Glomerular endothelial cell (primary cell): Measurements from ENCODE around the genes BCHE and ZBBX.

- RAMPAGE, long total RNA: no peak
These were observed 53.4 kb downstream of the PPM1L start for GRCh38 chr3:160809414-160809768.

GRCh38 chr3:160948555-160948849 is 156.6 kb downstream of the B3GALNT1 start:
- RAMPAGE, long total RNA: no peak

DNA sequence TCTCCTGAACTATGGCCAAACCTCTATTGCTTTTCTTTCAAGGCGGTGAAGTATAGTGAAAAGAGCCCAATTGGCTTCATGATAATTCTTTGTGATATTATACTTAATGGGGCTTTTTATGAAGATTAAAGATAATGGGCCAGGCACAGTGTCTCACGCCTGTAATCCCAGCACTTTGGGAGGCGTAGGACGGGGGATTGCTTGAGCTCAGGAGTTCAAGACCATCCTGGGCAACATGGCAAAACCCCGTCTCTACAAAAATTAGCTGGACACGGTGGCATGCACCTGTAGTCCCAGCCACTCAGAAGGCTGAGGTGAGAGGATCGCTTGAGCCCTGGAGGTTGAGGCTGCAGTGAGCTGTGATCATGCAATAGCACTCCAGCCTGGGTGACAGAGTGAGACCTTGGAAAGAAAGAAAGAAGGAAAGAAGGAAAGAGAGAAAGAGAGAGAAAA is 124.9 kb downstream of the B3GALNT1 start:
- RAMPAGE, long total RNA: no peak

- RAMPAGE, long total RNA: no peak
These were observed 9.7 kb downstream of the NMD3 start for GRCh38 chr3:161230608-161231447.

GRCh38 chr3:161231448-161231723 is 10.3 kb downstream of the NMD3 start:
- RAMPAGE, long total RNA: no peak

GRCh38 chr3:161600031-161600713 is 103.6 kb downstream of the OTOL1 start:
- RAMPAGE, long total RNA: no peak

DNA sequence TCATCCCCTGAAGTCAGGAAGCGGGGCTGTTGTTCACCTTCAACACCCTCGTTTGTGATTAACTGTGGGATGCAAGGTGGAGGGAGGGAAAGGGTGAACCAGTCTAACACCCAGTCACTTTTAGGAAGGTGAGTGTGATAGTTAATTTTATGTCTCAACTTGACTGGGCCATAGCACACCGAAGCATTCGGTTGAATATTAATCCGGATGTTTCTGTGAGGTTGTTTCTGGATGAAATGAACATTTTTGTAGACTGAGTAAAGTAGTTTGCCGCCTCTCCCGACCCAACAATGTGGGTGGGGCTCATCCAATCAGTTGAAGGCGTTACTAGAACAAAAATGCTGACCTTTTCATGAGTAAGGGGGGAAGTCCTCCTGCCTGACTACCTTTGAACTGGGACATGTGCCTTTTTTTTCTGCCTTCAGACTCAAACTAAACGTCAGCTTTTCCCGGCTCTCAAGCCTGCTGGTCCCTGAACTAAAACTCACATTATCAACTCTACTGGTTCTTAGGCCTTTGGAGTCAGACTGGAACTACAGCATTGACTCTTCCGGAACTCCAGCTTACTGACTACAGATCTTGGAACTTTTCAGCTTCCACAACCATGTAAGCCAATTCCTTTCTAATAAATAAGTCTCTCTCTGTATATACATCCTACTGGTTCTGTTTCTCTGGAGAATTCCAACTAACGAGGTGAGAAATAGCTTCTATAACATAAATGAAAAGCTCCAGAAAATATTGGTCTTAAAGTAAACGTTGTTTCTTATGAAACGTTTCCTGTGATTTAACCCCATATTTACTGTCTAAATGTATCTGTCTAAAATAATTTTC is 264.1 kb upstream of the SLITRK3 start:
- RAMPAGE, long total RNA: no peak

DNA sequence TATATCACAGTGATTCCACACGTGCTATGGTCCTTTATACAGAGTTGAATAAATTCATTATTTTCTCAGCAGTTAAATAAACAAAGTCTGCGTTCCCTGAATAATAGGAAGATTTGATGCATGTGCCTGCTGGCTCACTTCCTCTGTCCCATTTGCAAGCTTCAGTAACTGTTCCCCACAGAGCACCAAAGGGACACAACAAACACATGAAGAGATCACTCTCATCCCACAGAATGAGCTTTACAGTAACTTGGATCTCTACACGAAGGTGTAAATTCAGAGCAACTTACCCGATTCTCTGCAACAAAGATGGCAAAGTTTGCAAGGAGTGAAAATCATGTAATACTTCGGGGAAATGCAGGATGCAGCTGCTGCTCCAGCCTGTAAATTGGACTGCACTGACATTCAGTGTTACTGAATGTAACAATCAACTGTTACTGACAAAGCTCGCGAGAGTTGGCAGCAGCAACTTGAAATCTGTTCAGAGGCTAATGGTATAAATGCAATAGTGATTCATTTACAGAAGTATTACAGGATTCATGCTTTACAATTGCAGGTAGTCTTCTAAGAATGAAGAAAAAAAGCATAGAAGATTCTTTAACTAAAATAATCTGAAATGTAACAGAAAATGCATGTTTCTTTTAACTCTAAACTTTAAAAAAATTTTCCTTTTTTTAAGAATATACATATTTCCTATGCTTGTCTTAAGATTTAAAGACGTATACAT is at the start of gene BCHE:
Gene BCHE, minus strand, starts transcription at position 400 of the 727 bp plus-strand sequence.
- RAMPAGE, long total RNA: start-site peak on the minus strand centred at position 366 of the sequence, 79 bp wide, 157 and 218 reads in 2 replicates

- RAMPAGE, long total RNA: no peak
These were observed 80.6 kb upstream of the BCHE start for GRCh38 chr3:165917460-165918561.

GRCh38 chr3:166283698-166284366 is 446.6 kb upstream of the BCHE start:
- RAMPAGE, long total RNA: no peak

DNA sequence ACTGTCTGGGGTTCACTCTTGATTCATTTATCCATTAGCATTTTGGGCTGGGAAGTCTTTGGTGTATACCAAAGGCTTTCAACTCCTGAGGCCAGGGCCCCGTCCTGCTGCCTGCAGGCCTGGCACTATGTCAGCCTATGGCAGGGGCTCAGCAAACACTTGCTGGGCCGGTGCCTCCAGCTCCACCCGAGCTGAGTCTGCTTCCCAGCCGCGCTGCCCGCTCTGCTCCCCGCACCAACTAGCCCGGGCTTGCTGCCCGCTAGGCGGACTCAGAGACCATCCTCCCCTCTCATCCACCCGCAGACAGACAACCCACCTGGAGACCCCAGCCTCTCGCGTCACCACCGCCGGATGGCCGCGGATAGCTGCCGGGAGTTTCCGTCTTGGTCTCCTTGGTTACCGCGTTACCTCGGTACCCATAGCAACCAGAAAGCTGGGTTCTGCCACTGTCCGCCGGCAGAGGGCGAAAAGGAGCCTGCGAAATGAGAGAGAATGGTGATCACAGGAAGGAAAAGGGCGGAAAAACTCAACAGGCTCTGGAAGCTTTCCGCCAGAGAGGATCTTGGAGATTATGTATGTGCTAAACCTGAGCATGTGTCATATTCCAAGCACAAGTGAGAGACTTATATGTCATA is at the start of gene ZBBX:
Gene ZBBX, minus strand, starts transcription at position 367 of the 635 bp plus-strand sequence.
- RAMPAGE, long total RNA: no peak

- RAMPAGE, long total RNA: no peak
These were observed 72.4 kb downstream of the GOLIM4 start for GRCh38 chr3:168023398-168023710.

DNA sequence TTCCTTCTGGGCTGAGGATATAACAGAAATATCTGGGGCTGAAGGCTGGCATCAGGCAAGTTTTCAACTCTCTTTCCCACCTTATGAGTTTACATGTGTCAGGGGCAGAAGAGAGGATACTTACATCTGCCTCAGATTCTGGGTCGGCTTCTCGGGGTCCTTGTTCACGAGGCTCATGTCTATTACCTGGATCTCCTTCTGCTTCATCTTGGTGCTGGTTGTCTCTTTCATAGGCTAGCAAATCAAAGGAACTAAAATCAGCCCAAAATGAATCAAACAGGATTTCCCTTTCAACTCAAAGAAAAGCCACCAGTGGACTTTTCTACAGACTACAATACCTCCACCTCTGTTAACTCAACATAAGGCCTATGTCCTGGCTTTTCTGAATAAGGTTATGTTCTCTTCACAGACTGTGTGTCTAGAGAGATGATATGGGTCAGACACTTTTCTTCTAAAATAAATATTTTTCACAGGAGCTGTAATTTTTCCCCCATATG is 68.1 kb downstream of the GOLIM4 start:
- RAMPAGE, long total RNA: no peak

DNA sequence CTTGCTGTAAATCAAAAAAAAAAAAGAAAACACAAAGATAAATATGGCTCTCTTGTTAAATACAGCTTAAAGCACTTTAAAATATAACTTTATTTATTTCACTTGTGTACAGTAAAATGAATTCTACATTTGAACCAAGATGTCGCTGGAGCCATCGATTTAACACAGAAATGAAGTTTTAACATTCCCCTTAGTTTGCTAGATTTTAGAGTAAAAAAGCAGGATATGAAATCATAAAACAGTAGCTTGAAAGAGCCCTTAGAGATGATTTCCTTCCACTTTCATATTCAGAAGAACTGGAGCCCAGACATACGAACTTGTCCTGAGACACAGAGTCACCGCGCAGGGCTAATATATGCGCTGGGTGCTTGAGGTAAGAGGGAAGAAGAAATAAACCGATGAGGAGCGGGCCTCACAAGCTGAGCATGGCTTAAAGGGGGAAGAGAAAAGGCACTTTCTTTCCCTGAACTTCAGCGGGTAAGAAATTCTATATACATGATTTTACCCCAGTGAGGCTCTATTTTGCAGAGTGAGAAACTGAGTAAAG is 50.8 kb downstream of the GOLIM4 start:
- RAMPAGE, long total RNA: no peak

- RAMPAGE, long total RNA: no peak
These were observed 3.7 kb downstream of the GOLIM4 start for GRCh38 chr3:168091833-168092639.

DNA sequence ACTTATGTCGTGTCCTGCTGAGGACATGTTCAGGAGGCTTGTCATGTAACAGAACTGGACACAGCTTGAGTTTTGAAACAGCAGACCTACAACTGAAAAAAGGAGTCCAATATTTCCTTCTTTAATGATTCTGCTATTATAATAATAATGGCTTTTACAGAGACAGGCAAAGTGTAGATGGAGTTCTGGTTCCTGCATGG is 582.1 kb upstream of the GOLIM4 start:
- RAMPAGE, long total RNA: no peak

GRCh38 chr3:169133570-169134336 is 529.8 kb downstream of the MECOM start:
- RAMPAGE, long total RNA: no peak

DNA sequence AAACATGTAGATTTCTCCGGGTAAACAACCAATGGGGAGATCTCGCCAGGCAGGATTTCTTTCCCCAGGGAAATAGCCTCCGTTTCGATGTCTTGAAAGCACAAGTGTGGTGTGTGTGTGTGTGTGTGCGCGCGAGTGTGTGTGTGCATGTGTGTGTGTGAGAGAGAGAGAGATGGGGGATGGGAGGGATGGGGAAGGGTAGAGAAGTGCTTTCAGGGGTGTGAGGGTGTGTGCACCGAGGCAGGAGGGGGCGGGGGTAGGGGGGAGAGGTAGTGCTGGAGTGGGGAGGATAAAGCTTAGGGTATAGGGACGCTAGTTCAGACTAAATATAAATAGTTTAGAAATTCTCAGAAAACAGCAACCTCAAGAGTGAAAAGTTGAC is 515.9 kb downstream of the MECOM start:
- RAMPAGE, long total RNA: no peak

- RAMPAGE, long total RNA: no peak
These were observed 39.4 kb downstream of the MECOM start for GRCh38 chr3:169623889-169624720.

DNA sequence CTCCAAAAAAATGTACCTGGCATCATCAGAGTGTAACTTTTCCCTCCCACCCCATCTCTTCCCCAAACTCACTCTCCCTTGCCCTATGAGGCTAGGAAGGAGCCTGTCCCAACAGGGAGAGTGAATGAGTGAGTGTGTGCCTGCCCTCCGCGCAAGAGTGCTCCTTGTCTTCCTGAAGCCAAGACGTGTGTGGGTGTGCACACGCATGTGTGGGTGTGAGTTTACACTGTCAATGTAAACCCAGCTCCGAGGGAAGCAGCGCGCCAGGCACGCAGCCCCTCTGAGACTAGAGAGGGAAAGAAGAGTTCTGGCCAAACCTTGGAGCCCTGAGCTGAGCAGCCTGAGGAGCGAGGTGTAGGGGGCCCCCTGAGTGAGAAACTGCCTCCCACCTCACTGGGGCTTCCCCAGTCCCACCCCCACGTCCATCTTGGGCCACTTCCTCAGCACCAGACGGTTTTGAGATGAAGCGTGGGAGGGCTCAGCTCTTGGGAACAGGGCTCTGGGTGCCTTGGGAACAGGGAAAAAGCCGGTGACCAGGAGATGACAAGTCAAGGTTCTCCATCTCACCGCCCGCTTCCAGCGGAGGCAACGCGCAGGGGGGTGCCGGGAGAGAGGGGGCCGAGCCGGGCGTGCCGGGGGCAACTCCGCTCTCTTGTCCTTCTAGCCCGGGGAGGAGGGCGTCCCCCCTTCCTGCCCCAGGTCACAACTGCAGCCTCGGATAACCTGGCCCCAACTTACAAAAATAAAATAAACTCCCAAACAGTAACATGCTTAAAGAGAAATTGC is 5.1 kb downstream of the MECOM start:
- RAMPAGE, long total RNA: no peak